ENCODE measurements around the genes SCAPER and HMG20A.

DNA sequence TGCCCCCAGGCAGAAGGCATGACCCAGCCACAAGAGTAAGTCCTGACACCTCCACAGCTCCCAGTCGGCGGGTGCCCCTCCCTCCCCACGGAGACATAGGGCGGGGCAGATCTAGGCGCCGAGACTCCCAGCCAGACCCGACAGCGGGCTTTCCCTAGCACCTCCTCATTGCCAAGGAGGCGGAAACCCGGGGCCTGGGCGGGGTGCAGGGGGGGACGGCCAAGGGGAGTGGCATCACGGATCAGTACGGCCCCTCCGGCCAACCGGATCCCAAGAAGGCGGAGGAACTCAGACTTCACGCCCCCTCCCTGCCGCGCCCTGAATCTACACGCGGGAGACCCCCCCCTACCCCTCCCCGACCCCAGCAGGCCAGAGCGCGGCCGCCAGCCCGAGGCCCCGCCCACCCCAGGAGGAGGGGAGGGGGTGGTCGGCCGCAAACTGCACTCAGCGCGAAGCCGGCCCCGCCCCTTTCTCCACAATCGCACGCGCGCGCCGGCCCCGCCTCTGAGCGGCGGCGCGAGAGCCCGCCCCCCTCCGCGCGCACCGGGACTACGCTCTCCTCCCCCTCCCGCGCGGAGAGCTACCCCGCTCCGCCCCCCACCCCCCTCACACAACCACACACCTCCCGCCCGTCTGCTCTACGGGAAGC is 690 bp downstream of the SIN3A start:
- PRO-cap, result no peak
- RAMPAGE, long total RNA, result no peak

GRCh38 chr15:75451846-75452452 is 459 bp upstream of the SIN3A start:
- PRO-cap, result unidirectional peak, minus-strand start at chr15:75452106
- RAMPAGE, long total RNA, result no peak

DNA sequence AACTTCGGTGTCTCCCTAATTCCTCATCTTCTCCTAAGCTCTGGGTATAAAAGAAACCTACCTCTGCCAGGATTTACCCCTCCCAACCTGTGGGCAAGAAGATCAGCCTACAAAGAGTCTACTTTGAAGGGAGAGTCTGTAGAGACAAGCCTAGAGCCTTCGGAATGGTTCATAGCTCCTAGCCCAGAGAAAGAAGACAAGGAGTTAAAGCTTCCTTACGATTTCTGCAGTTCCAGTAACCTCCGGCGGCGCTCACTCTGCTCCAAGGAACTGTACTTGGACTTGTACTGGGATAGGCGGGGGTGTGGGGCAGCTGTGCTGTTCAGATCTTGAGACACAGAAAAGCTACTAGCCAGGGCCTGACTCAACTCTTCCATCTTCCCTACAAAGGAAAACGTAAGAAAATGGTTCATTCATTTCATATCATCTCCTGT is 4.8 kb downstream of the SNUPN start:
- PRO-cap, result no peak
- RAMPAGE, long total RNA, result no peak

DNA sequence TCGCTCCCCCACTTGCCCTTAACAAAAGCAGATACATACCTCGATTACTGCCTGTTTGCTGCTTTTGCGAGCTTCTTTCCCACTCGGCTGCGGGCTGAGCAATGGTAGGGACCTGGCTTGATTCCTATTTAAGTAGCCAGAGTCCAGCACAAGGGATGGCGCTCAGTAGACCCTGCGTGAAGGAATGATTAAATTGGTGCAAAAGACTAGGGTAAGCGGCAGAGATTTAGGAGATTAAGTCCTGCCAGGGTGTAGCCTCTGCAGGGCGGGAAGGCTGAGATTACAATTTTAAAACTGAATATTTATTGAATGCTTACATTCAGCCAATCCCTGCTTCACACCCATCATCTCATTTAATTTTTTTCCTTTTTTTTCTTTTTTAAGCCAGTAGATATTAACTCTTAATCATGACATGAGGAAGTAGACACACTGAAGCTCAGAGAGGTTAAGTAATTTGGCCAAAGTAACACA is 710 bp upstream of the SNUPN start:
- PRO-cap, result no peak
- RAMPAGE, long total RNA, result no peak

- PRO-cap, result no peak
- RAMPAGE, long total RNA, result no peak
These were observed 13.8 kb downstream of the SNX33 start for GRCh38 chr15:75661524-75661876.

GRCh38 chr15:75672601-75673318 is 25.0 kb downstream of the SNX33 start:
- PRO-cap, result no peak
- RAMPAGE, long total RNA, result no peak

DNA sequence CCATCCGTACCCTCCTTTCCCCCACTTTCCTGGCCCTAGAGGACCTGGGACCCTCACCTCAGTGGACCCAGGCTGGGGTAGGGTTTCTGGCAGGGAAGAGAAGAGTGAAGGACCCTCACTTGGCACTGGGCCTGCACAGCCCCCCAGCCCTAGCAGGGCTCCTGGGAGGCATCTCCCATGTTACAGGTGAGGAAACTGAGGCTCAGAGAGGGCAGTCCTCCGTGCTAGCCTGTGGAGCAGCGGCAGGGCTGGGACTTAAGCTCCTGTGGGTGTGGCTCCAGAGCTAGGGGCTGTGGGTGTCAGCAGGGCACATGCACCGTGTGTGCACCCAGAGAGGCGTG is 12.8 kb downstream of the CSPG4 start:
- PRO-cap, result no peak
- RAMPAGE, long total RNA, result no peak

GRCh38 chr15:75891793-75892161 is 11.9 kb upstream of the FBXO22 start:
- PRO-cap, result no peak
- RAMPAGE, long total RNA, result no peak

DNA sequence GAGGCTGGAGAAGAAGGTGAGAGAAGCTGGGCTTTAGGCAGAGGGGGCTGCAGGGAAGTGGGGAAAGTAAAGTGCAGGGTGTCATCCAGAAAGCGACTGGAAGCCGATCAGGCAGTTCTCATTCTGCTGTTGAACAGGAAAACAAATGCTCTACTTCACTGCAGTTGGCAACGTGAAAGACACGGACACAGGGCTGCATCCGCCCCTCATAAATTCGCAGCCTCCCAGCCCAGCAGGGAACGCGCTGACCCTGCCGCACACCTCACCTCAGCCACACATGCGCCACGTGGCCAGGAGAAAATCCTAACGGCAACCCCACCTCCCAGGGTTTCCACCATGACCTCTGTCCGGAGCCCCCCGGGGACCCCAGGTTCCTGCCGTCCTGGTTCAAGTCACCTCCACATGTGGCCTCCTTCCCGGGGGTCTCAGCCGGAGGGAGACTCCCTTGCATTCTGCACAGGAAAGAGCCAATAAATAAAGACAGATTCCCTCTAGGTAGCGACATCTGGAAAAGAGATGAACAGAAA is 118.6 kb downstream of the TMEM266 start:
- PRO-cap, result no peak
- RAMPAGE, long total RNA, result no peak

- PRO-cap, result no peak
- RAMPAGE, long total RNA, result no peak
These were observed 95.6 kb downstream of the ETFA start for GRCh38 chr15:76215555-76216180.

- PRO-cap, result no peak
- RAMPAGE, long total RNA, result no peak
These were observed 1.5 kb upstream of the ETFA start for GRCh38 chr15:76312763-76313210.

DNA sequence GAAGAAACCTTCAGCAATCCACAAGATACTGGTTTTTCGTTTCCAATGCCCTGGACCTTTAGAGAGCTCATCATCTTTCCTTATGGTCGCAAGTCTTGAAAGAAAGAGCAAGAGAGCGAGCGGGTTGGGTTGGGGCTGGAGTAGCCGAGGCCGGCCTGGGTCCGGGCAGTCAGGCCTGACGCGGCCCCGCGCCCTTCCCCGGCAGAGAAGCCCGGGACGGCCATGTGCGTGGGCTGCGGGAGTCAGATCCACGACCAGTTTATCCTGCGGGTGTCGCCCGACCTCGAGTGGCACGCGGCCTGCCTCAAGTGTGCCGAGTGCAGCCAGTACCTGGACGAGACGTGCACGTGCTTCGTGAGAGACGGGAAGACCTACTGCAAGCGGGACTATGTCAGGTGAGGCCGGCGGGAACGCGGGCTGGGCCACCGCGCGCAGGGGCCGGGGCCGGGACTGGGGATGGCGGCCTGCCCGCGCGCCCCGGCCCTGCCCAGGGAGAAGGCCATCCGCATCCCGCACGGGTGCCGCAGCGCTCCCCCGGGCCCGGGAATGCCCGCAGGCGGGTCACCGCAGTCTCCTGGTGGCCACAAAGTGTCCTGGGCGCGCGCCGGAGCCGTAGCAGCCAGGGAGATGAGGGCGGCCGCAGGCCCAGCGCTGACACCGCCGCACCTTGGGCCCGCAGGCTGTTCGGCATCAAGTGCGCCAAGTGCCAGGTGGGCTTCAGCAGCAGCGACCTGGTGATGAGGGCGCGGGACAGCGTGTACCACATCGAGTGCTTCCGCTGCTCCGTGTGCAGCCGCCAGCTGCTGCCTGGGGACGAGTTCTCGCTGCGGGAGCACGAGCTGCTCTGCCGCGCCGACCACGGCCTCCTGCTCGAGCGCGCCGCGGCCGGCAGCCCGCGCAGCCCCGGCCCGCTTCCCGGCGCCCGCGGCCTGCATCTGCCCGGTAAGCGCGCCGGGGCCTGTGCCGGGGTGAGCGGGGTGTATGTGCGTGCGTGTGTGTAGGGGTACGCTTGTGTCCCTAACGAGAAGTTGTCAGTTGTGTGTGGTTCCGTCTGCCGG is 1.3 kb downstream of the ISL2 start:
- PRO-cap, result no peak
- RAMPAGE, long total RNA, result no peak

DNA sequence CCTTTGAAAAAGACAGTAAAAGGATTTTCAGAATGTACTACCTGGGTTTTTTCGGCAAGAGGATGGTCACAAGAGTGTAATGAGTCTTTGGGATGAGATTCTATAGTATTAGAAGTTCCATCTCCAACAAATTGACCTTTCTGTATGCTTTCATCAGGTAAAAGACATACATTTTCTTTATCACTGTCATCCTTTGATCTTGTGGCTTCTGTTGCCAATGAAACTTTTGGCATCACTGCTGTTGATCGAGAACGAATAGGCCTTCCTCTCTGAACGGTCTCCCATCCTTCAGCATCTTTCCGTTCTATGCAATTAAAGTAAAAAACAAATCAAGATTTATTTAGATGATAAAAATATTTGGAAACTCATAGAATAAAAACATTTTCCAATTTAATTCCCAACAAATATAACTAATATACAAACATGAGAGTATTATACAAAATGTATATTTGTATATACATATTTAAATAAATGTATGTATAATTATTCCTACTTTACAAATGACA is 130.3 kb downstream of the SCAPER start:
- PRO-cap, result no peak
- RAMPAGE, long total RNA, result no peak

- PRO-cap, result no peak
- RAMPAGE, long total RNA, result start-site peak on the minus strand at chr15:76905300-76905391, 216 and 600 reads in 2 replicates
These were observed at the start of gene SCAPER for GRCh38 chr15:76905078-76905709. SCAPER (minus strand) TSS chr15:76905340.

GRCh38 chr15:76996391-76997542 is 1.8 kb downstream of the PSTPIP1 start:
- PRO-cap, result no peak
- RAMPAGE, long total RNA, result no peak

GRCh38 chr15:77178817-77179386 is 108.0 kb upstream of the TSPAN3 start:
- PRO-cap, result no peak
- RAMPAGE, long total RNA, result no peak

DNA sequence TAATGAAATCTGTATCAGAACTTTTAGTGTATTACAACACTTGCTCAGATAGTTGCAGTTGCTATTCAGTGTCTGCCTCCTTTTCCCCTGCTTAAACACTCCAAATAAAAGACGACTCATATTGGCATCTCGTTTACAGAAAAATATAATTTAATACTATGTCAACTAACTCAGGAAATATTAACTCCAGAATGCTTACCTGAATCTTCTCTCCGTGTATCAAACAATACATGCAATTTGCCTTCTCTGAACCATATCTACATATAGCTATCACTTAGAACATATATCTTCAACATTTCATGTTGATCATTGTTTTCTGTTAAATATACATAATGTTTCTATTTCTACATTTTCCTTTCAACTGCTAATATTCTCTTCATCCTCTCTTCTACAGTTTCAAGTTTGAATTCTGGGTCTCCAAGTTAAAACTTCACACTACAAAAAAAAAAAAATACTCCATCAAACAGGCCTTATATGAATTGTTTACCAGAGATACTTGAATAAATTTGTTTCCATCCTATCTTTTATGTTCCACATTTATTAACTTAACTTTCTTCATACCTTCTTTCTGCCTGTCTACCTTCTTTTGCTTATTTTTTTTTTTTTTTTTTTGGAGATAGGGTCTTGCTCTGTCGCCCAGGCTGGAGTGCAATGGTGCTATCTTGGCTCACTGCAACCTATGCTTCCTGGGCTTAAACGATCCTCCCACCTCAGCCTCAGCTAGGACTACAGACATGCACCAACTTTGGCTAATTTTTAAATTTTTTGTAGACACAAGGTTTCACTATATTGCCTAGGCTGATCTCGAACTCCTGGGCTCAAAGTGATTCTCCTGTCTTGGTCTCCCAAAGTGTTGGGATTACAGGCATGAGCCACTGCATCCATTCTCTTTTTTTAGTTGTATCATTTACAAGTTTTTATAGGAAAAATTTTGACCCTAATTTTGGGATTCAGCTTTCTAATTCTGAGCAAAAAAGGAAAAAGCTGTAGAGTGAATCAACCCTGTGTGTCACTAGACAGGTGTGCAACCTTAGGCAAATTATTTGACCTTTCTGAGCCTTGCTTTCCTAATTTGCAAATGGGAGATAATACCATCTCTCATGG is 31.2 kb downstream of the PEAK1 start:
- PRO-cap, result no peak
- RAMPAGE, long total RNA, result no peak

- PRO-cap, result no peak
- RAMPAGE, long total RNA, result start-site peak on the plus strand at chr15:77420887-77420937, 446 and 321 reads in 2 replicates
These were observed at the start of gene HMG20A for GRCh38 chr15:77420853-77421404. HMG20A (plus strand) TSS chr15:77420888.

DNA sequence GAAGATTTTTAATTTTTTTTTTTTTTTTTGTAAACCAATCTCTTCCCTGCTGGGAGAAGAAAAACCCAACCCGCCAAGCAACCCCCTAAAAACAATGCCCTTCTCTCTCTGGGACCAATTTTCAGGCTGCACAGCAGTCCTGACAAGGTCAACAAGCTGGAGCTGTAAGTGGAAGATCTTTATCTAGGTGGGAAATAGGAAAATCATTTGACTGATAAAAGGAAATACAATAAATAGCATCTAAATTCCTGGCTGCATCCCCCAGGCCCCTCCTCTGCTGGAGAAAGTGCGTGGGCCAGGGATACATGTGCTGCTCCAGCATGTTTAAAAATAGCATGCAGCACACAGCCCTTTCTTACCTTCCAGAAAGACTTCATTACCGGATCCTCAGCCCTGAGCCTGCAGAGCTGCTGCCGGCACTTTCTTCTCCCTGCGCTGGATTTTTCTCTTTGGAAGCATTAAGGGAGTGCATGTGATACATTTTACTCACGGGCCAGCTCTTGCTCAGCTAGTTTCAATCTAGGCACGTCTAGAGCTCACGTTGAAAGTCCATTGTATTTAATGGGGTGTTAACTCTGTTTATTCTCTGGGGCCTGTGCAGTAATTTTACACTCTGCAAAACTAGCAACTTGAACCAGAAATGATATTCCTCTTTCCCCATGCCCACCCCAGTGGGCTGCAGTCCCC is 77.3 kb downstream of the HMG20A start:
- PRO-cap, result no peak
- RAMPAGE, long total RNA, result no peak

DNA sequence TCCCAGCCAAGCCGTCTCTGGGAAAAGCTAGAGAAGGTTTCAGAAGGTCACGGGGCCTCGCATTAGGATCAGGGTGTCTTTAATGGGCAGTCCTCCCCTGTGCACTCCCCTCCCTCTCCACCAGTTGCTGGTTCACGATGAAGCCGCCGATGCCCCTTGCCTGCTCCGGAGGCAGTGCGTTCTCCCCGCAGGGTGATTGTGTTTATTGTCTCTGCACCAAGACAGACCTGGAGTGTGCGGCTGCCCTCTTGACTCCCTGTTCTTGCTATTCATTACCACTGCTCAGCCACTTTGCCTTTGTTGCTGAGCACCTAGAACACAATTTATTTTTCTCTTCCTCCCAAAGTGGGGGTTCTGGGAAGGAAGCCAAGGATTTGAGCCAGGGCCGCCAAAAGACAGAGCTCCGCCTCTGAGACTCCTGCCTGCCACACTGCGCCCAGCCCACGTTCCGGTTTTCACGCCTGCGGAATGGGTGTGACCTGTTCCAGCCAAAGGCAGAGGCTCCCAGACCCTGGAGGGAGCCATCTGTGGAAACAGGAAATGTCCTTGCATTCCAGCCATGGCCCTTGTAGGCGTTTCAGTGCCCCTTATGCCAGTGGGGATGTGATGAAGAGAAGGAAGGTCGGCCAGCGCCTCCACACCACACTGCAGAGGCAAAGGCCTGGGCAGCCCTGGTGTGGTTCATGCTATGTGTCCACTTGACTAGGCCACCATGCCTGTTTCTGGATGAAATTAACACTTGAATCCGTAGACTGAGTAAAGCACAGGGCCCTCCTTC is 85.7 kb downstream of the HMG20A start:
- PRO-cap, result no peak
- RAMPAGE, long total RNA, result no peak